Measurements from ENCODE around the gene PPP1CB.

DNA sequence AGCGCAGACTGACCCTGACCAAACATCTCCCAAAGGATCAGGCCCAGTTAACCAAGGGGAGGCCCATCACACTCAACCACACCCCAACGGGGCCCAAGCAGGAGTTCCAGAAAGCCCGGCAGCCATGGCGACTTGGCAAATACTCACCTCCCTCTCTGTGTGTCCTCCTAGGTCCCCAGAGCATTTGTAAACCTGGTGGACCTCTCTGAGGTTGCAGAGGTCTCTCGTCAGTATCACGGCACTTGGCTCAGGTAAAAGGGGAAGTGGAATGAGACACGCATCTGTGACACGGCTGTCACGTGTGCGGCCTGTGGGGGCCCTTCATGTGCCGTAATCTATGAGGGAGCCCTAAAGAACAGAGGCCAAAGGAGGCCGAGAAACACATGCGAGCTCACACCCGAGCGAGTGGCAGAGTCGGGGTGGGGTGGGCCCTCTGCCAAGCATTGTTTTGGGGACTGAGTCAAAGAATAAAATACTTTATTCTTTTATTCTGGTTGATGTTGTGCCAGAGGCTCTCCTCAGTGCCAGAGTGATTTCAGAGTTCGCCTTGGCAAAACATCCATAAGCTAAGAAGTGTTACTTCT lies 43.2 kb downstream of the PLB1 start:
- PRO-cap: no peak
- RAMPAGE, long total RNA: no peak

GRCh38 chr2:28633497-28634170 lies 118.0 kb upstream of the PPP1CB start:
- PRO-cap: bidirectional peak, plus-strand start at chr2:28634023, minus-strand start at chr2:28633891
- RAMPAGE, long total RNA: no peak

- PRO-cap: no peak
- RAMPAGE, long total RNA: no peak
Measured at GRCh38 chr2:28658305-28659060, 93.1 kb upstream of the PPP1CB start.

DNA sequence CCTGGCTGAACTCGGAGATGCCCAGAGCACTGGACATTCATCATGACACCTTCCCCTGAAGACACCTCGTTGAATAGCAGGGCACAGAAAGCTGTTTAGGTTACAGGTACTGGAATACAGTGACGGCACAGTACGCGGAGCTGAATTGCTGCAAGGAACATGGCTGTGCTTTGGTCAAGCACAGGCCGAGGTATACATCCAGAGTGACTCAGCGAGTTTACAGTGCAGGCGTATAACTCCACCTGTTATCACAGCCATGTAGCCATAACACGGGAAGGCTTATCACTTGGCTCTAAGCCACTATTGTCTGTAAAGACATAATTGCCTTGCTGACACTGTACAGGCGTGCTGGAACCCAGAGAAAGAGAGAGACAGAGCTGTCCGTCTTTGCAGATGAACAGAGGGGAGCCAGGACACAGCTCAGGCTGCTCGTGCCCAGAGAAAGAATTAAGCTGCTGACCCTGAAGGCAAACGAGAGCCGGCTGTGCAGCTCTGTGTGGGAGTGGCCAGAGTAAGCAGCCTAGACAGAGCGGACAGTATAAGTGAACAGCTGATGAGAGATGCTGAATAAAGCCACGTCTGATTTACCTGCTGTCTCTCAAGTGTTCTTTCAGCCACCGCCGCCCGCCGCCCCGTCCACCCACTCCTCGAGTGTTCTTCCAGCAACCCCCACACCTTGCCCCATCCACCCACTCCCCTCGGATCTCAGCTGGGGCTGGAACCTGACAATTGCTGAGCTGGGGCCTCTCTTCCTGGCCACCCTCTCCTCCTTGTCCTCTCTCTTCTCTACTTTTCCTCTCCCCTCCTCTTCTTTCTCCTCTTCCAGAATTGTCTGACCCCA lies 87.3 kb upstream of the PPP1CB start:
- PRO-cap: unidirectional peak, plus-strand start at position 545 of the sequence
- RAMPAGE, long total RNA: no peak

DNA sequence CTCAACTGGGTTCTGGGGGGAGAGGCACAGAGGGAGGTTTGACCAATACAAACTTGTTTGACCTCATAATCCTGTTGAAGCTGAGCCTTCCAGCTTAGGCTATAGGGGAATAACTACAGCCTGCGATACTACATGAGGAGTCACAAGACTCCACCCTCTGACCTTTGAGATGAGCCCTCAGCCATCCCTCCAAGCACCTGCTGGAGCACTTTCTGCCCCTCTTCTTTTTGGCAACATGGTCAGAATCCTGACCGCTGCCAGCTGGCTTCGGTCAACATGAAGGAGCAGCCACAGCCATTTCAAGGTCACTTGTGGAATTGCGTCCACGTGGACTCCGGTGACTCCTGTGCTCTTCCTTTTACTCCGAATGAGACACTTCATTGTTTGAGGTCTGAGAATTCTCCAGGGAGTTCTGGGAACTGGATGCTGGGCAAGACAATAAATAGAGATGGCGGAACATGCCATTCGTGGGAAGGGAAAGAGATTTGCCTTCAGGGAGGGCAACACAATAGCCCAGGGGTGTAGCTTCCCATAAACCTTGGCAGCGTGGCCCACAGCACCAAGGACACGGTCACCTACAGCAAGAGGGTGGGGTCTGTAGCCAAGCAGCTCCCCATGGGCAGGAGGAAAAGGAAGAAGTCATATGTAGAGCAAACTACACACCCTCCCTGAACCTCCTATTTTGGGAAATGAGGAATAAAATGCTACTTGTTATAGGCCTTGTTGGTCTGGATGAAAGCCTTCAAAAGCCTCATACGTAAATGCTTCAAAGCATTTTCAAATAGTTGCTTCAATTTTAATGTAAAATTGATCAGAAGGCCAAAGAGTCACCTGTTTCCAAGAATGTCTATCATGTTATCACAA lies 73.3 kb upstream of the PPP1CB start:
- PRO-cap: no peak
- RAMPAGE, long total RNA: no peak

DNA sequence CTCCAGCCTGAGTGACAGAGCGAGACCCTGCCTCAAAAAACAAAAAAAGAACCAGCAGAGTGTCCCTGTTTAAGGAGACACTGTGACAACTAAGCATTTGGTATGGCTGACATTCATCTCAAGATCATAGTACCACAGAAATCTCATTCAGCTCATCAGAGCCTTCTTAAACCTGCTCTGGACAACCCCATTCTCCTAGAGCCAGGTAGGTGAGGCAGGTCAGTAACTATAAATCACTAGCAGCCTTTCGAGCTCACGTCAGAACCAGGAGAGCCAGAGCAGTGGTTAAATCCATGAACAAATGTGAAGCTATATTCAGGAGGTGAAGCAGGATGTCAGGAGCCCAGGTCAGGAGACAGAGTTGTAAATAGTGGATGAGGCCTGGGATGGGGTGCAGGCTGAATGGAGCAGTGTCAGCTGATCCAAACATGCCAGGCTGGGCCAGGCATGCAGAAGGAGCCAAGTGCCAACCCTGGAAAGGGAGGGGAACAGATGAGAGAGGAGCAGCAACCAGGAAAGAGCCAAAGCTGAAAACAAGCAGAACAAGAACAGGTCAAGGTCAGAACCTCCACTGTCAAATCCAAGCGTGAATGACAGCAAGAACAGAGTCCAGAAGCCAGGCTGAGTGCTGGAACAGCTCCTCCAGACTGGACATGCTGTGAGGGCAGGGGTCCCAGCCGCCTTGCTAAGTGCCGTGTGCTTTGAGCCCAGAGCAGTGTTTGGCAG lies 49.4 kb upstream of the PPP1CB start:
- PRO-cap: no peak
- RAMPAGE, long total RNA: no peak

DNA sequence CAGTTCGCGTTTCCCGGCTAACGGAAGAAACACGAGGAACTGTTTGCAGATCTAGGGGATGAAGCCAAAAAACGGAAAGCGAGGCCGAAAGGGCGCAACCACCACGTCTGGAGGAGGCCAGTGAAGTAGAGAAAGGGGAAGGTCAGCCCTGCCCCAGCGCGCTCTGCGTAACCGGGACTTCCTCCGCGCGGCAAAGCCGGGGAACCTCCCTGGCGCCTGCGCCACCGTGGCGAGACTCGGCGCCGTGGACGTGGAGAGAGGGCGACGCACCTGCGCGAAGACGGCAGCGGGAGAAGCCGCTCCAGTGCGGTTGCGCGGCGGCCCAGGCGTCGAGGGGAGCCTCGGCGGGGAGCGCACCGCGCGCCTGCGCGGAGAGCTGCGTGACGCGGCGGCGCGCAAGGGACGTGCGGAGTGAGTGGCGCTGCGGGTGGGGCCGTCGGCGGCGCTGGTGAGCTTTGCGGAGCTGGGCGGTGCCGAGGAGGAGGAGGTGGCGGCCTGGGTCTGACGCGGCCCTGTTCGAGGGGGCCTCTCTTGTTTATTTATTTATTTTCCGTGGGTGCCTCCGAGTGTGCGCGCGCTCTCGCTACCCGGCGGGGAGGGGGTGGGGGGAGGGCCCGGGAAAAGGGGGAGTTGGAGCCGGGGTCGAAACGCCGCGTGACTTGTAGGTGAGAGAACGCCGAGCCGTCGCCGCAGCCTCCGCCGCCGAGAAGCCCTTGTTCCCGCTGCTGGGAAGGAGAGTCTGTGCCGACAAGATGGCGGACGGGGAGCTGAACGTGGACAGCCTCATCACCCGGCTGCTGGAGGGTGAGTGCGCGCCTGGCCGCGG lies at the start of gene PPP1CB:
PPP1CB (plus strand) TSS at position 458 of the 826 bp plus-strand sequence.
- PRO-cap: bidirectional peak, plus-strand start at position 193 of the sequence, minus-strand start at position 165 of the sequence; bidirectional peak, plus-strand start at position 542 of the sequence, minus-strand start at position 378 of the sequence
- RAMPAGE, long total RNA: start-site peak on the plus strand centred at position 461 of the sequence, 147 bp wide, 526 and 462 reads in 2 replicates; start-site peak on the plus strand centred at position 684 of the sequence, 122 bp wide, 2,667 and 1,426 reads in 2 replicates

- PRO-cap: no peak
- RAMPAGE, long total RNA: no peak
Measured at GRCh38 chr2:28951651-28952541, 29.2 kb upstream of the TOGARAM2 start.

- PRO-cap: no peak
- RAMPAGE, long total RNA: no peak
Measured at GRCh38 chr2:29009485-29010157, 28.5 kb downstream of the TOGARAM2 start.

GRCh38 chr2:29078348-29078677 lies 4.0 kb upstream of the PCARE start:
- PRO-cap: unidirectional peak, plus-strand start at chr2:29078551
- RAMPAGE, long total RNA: no peak

GRCh38 chr2:29108059-29108849 lies 7.0 kb upstream of the CLIP4 start:
- PRO-cap: bidirectional peak, plus-strand start at chr2:29108532, minus-strand start at chr2:29108357
- RAMPAGE, long total RNA: no peak

DNA sequence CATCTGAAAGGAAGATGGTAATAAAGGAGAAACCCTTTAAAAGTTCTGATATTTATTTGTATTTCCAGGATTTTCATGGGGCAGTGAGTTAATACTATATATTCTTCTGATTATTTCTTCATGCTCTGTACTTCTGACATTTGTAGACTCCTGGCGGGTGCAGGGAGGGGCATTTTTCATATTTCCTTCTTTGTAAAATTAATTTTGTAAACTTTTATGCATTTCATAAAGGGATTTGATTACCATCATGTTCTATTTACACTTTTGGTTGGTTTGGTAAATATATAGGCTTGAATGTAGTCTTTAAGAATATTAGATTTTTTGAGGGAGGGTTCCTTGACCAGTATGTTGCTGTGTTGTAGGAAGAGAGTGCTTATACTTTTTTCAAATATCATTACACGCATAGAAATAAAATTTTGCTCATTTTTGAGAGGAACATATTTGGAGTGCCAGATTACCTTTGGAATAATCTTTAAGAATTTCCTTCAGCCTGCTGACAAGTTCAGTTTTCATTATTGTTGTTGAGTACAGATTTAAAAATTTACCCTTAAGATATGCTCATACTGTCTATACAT lies 16.3 kb downstream of the CLIP4 start:
- PRO-cap: no peak
- RAMPAGE, long total RNA: no peak

- PRO-cap: unidirectional peak, plus-strand start at chr2:29262859
- RAMPAGE, long total RNA: no peak
Measured at GRCh38 chr2:29262590-29263070, 147.4 kb downstream of the CLIP4 start.

GRCh38 chr2:29315137-29315321 lies 199.8 kb downstream of the CLIP4 start:
- PRO-cap: no peak
- RAMPAGE, long total RNA: no peak

- PRO-cap: no peak
- RAMPAGE, long total RNA: no peak
Measured at GRCh38 chr2:29437598-29437862, 322.3 kb downstream of the CLIP4 start.

- PRO-cap: no peak
- RAMPAGE, long total RNA: no peak
Measured at GRCh38 chr2:30154246-30154488, 7.4 kb downstream of the YPEL5 start.

DNA sequence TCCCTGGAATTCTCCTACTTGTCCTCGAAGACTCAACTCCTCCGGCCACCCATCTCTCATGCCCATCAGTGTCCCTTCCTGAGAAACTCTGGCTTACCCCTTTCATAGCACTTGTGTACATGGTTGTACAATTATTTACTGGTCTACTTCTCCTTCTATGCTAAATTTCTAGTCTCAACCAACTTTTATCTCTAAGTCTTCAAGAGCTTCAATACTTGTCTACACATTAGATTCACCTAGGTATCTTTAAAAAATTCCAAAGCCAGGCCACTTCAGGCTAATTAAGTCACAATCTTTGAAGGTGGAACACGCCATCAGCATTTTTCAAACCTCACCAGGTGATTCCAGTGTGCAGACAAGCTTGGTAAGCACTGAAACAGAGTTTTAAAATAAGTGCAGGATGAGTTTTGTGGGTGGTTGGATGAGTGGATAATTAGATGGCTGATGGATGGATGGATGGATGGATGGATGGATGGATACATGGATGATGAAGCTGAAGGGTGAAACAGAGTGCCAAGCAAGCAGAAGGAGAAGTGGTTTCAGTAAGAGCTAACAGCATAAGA lies 21.3 kb downstream of the YPEL5 start:
- PRO-cap: no peak
- RAMPAGE, long total RNA: no peak

DNA sequence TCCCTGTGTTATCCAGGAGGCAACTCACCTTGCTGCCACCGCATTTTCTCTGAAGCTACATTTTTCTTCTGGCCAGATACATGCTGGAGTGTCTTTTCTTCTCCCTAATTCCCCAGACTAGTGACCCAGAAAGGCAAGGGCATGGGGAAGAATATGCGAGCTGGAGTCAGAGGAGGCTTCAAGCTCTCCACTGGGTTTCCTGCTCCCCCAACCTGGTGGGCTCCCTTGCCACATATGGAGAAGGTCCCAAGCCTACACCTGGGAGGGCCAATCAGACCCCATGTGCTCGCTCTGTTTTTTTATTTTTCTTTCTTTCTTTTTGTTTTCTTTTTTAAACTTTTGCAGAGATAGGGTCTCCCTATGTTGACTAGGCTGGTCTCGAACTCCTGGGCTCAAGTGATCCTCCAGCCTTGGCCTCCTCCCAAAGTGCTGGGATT lies 22.7 kb downstream of the YPEL5 start:
- PRO-cap: unidirectional peak, minus-strand start at position 300 of the sequence
- RAMPAGE, long total RNA: no peak

- PRO-cap: bidirectional peak, plus-strand start at chr2:30231537, minus-strand start at chr2:30231398
- RAMPAGE, long total RNA: no peak
Measured at GRCh38 chr2:30230206-30231473, 694 bp upstream of the LBH start.

- PRO-cap: no peak
- RAMPAGE, long total RNA: no peak
Measured at GRCh38 chr2:30233995-30234939, 2.9 kb downstream of the LBH start.